LHCN-M2 (cell line): ENCODE measurements around a stretch of chr6.

DNA sequence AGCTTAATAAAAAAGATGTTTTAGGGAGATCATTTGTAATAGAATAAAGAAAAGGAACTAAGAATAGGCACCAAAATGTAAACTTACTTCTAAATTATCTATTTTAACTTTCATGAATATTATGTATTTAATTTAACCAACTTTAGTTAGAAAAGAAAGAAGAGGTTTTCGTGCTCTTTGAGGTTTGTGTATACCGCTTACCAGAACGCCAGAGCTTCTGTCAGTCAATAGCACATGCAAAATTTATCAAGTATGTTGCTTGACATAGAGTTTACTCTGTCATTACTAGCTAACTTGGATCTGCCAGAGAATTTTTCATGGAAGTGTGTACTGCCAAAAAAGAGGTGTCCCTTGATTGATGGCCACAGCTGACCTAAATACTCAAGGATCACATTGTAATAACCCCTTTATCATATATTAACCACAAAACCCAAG lies 194.2 kb upstream of the EYA4 start:
- RAMPAGE, long total RNA: no peak

- RAMPAGE, long total RNA: no peak
Measured at GRCh38 chr6:133062106-133062685, 179.0 kb upstream of the EYA4 start.

GRCh38 chr6:133890904-133892110 lies 2.4 kb downstream of the TCF21 start:
- RAMPAGE, long total RNA: no peak

DNA sequence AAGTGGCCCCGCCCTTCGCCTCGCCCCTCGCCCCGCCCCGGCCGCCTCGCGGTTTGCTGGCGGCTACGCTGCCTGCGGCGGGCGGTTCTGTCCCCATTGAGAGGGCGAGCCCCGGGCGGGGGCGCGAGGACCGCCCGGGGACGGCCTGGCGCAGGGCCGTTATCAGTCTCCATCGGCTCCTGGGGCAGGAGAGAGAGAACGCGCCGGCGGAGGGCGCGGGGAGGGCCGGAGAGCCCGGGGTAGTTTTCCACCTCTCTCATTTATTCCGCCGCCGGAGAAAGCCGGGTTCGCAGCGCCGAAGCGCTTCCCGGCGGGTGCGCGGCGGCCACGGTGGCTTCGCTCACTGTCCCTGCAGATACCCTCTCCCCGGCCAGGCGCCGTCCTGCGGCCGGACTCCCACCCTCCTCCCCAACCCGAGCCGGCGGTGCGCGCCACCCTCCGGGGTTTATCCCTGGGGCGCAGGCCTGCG lies 122.5 kb upstream of the SLC2A12 start:
- RAMPAGE, long total RNA: no peak

GRCh38 chr6:134249932-134250500 lies 67.9 kb downstream of the SGK1 start:
- RAMPAGE, long total RNA: no peak

DNA sequence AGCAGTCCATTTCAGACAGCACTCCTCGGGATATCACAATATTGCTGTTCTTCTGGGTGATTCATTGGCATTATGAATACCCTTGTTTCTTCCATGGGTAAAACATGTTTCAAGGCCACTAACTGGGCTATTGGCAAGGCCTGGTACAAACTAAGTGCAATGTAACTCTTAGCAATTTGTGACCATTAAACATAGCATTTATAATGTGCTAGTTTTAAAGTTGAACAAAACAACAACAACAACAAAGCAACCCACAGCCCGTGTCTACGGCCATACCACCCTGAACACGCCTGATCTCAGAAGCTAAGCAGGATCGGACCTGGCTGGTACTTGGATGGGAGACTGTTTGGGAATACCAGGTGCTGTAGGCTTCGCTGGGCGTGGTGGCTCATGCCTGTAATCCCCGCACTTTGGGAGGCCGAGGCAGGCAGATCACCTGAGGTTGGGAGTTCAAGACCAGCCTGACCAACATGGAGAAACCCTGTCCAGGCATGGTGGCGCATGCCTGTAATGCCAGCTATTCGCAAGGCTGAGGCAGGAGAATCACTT lies 61.1 kb downstream of the SGK1 start:
- RAMPAGE, long total RNA: no peak

DNA sequence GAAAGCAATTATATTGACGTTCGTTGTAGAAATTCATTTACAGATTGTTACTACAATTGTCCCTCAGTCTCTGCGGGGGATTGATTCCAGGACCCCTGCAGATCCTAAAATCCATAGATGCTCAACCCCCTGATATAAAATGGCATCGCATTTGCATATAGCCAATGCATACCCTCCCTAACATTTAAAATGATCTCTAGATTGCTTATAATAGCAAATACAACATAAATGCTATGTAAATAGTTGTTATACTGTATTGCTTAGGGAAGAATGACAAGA lies 10.6 kb downstream of the SGK1 start:
- RAMPAGE, long total RNA: no peak

GRCh38 chr6:134311732-134312061 lies 6.2 kb downstream of the SGK1 start:
- RAMPAGE, long total RNA: no peak

DNA sequence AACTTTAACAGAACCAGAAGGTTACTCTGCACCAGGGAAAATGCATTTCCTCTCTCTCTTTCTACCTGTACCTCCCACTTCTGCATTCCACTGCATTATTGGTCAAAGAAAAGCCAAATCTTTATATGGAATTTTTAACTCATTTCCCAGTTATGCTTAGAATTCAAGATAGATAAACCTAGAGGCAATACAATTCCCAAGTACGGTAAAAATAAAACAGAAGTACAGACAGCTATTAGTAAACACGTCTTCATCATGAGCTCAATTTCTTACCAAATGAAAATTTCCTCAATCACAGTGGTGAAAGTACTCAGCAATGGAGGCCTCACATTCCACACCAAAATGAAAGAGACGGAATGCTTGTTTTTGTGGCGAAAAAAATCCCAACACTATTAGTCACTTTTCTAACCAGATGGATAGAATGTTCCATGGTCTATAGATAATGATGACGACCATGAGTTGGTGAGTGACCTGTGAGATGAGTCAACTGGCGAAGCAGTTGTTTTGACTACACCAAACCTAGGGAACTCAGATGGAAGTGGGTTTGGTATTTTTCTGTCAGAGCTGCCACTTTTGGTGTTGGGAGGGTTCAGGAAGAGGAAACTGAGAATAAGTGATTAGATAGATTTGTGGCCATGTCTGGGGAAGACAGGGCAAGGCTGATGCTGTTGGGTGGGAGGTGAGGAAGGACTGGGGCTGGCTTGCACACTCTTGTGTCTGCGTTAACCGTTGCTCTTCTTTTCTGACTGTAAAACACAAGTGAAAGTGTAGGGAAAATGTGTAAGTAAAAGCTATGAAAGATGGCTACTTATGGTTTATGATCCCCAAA lies 104.8 kb upstream of the SGK1 start:
- RAMPAGE, long total RNA: no peak

DNA sequence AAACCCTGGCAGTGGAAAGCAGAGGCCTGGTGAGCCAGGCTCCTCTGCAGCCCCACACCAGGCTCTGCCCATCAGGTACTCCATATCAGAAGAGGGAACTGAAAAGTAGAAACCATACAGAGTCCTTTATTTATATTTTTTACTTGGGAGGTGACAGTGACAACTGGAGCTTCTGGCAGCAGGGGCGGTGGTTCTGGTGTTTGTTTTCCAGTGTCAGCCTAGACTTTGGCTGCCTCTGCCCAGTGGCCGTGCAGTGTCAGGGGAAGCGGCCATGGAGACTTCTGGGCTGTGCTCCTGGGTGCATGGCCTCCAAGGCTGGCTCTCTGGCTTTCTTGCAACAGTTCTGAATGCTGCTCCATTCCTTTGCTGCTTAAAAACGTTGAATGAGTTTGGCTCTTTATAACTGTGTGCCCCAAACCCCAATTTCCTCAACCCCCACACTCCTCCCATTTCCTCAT lies 140.9 kb upstream of the SGK1 start:
- RAMPAGE, long total RNA: no peak

DNA sequence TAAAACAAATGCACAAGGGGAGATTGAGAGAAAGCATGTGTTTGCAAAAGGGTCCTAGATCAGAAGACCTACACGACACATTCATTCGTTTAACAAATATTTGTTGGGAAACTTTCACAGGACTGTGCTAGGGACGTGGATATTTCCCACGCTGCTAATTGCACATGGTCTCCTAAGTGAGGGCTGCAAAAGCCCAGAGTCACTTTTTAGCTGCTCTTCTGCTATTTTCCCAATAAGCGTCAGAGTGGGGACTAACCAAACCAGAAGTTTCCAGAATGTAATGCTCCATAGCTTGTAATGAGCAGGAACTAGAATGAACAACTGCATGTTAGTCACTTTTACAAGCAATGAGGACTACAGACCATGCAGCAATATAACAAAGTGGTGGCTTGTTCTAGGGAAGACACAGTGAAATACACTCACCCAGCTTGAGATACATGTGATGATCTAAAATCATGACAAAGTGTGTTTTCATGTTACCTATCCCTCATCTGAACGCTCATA lies 314.0 kb upstream of the SGK1 start:
- RAMPAGE, long total RNA: no peak

- RAMPAGE, long total RNA: no peak
Measured at GRCh38 chr6:134740390-134741077, 209.4 kb downstream of the ALDH8A1 start.

- RAMPAGE, long total RNA: no peak
Measured at GRCh38 chr6:134830009-134830681, 119.8 kb downstream of the ALDH8A1 start.

DNA sequence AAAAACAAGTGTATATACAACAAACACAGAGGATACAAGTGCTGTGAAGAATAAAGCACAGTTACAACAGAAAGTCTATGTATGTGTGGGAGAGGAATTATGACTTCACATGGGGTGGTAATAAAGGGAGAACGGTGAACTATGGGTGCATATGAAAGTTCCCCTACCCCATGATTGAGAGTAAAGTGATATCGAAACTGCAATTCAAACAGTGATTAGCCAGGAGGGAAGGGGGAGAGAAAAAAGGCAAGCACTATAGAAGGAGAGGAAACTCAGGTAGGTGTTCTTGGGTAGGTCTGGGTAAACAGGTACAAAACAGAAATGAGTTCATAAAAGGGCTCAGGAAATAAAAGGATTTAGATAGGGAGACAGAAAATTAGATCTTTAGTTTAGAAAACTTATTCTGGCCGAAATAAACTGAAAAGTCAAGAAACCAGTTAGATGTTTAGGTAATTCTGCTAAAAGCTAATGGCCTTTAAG lies 24.4 kb downstream of the HBS1L start:
- RAMPAGE, long total RNA: no peak

DNA sequence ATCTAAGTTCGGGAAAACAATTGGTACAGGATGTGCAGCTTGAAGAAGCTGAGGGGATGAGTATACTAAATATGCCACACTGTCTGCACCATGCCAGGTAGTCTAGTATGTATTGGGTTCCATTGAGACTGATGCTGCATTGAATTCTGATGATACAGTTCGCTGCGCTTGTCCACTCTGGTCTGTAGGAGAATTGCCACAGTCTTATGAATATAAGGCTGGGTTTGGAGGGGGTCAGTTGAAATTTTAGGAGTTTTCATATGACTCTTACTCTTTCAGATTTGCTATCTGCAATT lies 55.4 kb upstream of the HBS1L start:
- RAMPAGE, long total RNA: no peak

- RAMPAGE, long total RNA: no peak
Measured at GRCh38 chr6:135145435-135145949, 35.6 kb upstream of the MYB start.

DNA sequence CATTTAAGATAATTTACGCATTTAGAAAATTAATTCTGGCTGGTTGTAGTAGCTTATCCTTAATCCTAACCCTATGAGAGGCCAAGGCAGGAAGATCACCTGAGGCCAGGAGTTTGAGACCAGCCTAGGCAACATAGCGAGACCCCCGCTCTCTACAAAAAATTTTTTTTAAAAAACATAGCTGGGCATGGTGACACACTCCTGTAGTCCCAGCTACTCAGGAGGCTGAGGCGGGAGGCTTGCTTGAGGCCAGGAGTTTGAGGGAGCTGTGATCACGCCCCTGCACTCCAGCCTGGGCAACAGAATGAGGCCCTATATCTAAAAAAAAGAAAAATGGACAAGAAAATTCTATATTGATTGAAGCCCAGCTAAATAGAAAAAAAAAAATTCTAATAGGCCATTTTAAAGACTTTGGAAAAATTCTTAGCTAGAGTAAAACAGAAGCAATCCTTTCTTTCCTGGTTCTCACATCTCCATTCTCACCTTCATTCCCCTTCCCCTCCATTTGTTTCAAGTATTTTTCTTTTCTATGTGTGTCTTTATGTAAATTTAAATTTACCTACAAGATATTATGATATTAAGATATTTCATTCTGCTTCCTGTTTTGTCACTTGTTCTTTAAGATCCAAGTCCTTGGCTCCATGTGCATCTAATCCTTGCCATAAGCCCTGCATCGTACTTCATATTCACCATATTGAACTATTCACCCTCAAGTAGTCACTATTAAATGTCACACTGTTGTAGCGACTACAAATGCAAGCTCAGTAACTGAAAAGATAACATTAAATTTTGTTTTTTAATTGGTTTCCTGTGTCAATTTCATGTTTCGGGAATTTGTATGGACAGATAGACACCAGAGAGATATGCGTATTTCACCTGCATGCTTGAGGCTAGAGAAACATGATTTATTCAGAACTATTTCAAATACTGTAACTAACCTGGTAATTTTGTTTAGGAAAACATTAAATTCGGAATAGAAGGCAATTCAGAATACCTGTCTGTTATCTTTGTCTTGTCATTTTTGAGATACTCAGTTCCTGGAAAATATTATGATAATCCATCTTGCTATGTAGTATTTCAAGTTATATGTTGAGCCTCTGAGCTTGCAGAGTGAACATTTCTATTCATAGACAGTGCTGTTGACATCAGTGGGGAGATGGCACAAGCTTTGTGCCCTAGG lies 33.2 kb downstream of the MYB start:
- RAMPAGE, long total RNA: no peak

DNA sequence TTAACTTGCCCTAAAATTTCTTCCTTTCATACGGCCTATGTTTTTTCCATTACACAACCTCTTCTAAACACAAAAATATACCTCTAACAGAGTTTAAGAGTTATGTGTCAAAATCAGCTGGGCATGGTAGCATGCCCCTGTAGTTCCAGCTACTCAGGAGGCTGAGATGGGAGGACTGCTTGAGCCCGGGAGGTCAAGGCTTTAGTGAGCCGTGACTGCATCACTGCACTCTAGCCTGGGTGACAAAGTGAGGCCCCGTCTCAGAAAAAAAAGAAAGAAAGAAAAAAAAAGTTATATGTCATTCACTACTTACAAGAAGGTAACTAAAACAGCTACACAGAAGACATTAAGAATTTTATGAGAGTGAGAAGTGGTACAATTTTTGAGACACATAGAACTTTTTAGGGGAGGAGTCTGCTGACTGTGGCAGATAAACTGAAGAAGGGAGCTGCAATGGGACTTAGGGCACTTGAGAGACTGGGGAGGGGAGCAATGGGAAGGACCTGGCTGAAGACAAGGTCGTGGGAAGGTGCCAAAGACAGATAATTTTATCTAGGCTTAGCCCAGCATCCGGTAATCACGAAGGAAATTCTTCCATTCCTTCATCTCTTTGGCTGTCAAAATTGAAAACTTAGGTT lies 140.0 kb downstream of the MYB start:
- RAMPAGE, long total RNA: no peak

GRCh38 chr6:135322896-135323516 lies 141.9 kb downstream of the MYB start:
- RAMPAGE, long total RNA: no peak

DNA sequence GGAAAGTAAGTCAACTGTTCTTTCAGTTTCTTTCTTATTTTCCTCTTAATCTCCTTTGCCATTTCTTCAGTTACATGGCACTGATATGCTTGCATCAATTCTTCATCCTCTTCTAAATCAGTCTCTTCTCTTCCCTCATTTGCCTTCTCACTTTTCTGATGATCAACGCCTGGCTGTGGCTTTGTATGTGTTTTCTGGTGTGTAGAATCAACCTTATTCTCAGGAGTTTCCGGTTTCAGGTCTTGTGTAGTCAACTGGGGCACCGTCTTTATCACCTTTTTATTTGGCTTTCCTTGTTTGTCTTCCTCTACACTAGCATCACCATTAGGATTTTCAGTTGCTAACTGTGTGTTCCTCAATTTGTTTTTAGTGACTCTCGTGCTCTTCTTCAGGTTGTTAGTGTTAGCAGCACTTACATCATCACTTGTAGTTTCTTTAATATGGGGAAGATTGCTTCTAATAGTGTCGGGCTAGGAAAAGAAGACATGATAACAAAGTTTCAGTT lies 31.6 kb downstream of the AHI1 start:
- RAMPAGE, long total RNA: no peak